Progenitor cell of endocrine pancreas (in vitro differentiated cells): ENCODE results near the genes BIVM and DAOA.

- PRO-cap = no peak
Measured at GRCh38 chr13:99925990-99927138, 45.2 kb downstream of the ZIC5 start.

GRCh38 chr13:99972496-99972769, 866 bp upstream of the ZIC5 start:
- PRO-cap = no peak

DNA sequence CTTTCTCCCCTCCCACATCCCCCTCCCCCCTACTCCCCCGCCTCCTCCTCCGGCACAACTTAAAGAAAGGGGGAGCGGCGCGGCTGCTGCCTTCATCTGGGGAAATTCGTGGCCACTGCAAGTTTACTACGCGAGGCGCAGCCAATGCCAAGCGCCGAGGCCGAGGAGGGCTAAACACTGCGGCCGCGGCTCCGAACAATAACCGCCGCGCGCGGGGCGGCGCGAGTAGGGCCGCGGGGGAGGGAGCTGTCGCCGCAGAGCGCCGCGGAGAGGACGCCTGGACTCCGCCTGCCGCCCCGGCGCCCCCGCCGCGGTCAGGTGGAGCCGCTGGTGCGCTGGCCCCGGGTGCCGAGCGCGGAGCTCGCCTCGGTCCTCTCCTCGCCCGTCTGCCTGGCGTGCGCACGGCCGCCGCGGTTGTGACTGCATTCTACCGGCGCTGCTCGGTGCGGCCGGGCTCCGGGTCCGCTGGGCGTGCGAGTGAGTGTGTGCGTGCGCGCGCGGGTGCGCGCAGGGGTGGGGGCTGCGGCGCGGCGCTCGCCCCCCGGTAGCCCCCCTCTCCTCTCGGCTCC, 388 bp upstream of the ZIC2 start:
- PRO-cap = unidirectional peak, minus-strand start at position 418 of the sequence

DNA sequence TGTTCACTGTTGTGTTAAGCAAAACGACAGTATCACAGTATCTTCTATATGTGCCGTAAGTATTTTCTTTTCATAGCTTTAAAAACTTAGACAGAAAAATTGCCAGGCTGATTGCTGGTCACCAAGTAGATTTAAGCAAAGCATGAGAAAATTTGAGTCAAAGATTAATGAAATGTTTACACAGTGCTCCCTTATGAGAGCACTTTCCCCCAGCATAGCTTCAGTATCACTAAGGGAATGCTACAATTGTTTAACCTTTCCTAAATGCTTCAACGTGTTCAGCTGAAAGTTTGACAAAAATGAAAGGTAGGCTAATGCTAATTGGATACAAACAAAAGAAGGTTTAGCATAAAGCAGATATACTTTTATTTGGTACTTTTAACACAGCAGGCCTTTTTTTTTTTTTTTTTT, 23.3 kb downstream of the PCCA start:
- PRO-cap = no peak

- PRO-cap = bidirectional peak, plus-strand start at chr13:100673662, minus-strand start at chr13:100673543
Measured at GRCh38 chr13:100673150-100673753, 1.3 kb downstream of the TMTC4 start.

- PRO-cap = no peak
Measured at GRCh38 chr13:101740018-101740217, 176.8 kb downstream of the FGF14 start.

DNA sequence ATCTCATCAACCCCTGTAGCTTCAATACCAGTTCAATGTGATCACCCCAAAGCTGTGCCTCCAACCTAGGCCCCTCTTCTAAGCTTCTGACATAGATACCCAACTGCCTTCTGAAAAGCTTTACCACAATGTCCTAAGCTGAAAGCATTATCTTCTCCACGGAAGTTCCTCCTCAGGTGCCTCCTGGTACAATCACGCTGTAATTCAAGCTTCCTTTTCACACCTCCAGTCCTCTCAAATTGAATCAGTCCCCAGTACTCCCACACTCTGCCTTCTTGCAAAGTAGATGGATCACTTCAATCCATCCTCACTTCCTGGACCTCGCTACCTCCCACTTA, 243.5 kb upstream of the TPP2 start:
- PRO-cap = no peak

DNA sequence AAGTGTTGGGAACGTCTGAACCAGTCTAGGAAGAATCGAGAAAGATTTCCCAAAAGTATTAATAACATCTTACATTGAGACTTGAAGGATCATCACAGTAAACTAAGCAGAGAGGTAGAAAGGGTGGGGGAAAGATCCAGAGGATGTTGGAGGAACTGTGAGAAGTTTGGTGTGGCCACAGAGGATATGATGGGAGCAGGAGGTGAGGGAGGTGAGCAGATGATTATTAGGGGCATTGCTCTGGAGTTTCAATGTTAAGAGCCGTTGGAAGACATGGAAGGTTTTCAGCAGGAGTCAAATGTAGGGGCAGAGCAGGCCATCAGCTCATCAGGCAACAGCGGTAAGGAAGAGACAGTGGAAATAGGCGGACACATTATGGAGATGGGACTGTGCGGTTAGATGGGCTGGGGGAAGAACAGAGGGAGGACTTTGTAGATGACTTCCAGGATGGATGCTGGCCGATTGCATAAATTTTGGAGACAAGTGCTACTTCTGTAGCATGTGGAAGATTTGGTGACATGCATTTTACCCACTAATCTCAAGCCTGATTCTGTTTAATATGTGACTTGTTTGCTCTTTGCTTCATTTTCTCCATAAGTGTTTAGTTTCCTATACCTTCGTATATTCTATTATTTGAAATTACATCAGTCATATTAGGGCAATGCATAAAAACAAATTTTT, 24.7 kb downstream of the TPP2 start:
- PRO-cap = no peak

GRCh38 chr13:102798851-102799581, at the start of gene BIVM:
TSS of gene BIVM (plus strand) at chr13:102799119.
- PRO-cap = bidirectional peak, plus-strand start at chr13:102799119, minus-strand start at chr13:102798941

DNA sequence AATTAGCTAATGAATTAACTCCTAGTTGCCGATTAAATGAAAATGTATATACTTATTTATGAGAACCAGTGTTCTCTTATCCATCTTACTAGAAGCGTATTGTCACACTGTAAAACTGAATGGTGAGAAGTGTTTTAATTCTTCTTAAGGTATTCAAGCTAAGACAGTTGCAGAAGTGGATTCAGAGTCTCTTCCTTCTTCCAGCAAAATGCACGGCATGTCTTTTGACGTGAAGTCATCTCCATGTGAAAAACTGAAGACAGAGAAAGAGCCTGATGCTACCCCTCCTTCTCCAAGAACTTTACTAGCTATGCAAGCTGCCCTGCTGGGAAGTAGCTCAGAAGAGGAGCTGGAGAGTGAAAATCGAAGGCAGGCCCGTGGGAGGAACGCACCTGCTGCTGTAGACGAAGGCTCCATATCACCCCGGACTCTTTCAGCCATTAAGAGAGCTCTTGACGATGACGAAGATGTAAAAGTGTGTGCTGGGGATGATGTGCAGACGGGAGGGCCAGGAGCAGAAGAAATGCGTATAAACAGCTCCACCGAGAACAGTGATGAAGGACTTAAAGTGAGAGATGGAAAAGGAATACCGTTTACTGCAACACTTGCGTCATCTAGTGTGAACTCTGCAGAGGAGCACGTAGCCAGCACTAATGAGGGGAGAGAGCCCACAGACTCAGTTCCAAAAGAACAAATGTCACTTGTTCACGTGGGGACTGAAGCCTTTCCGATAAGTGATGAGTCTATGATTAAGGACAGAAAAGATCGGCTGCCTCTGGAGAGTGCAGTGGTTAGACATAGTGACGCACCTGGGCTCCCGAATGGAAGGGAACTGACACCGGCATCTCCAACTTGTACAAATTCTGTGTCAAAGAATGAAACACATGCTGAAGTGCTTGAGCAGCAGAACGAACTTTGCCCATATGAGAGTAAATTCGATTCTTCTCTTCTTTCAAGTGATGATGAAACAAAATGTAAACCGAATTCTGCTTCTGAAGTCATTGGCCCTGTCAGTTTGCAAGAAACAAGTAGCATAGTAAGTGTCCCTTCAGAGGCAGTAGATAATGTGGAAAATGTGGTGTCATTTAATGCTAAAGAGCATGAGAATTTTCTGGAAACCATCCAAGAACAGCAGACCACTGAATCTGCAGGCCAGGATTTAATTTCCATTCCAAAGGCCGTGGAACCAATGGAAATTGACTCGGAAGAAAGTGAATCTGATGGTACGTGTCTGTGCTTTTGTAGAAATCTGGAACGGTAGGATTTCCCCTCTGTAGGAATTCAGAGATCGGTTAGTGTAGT, 16.5 kb downstream of the ERCC5 start:
- PRO-cap = no peak

GRCh38 chr13:103731076-103731350, 664.8 kb upstream of the SLC10A2 start:
- PRO-cap = no peak

DNA sequence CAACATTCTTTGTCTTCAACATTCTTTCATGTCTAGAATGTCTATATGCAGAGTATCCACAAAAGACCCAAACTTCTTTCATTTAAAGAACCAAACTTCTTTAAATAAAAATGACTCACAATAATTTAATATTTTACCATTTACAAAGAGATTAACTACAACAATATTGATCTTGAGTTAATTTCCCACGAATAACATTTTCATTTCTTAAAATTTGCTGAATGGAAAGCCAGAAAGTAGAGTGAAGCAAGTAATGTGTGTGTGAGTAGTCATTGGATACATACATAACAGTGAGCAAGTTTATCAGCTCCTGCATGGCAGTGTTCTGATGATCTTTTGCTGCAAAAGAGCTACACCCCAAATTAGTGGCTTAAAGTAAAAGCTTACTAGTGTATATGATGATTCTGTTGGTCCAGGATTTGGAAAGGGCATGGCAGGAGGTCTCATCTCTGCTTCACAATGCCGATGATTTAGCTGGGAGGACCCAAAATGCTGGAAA, at the start of gene DAOA:
Gene DAOA, plus strand, starts transcription at position 246 of the 499 bp plus-strand sequence.
- PRO-cap = no peak

GRCh38 chr13:105814208-105814532, 348.3 kb downstream of the DAOA start:
- PRO-cap = no peak

DNA sequence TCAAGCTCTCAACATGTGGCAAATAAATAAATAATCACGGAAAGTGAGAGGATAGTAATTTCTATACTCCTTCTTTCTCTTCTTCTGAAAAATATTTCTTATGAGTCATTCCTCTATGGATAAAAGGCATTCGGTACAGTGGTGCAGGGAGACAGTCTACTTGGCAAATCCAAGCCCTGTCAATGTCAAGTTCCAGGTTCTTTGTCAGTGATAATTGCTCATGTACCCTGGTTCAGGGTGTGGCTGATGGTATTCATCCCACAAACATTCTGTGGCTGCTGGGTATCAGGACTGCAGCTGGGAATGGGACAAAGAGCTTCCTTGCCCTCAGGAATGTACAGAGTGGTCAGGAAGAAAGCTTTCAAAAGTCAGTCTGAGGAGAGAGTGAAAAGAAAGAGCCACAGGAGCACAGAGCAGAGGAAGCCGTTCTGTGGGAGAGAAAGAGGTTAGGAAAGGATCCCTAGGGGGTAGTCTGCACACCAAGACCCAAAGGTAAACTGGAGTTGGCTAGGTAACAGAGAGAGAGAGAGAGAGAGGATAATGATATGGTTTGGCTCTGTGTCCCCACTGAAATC, 384.1 kb downstream of the EFNB2 start:
- PRO-cap = no peak

DNA sequence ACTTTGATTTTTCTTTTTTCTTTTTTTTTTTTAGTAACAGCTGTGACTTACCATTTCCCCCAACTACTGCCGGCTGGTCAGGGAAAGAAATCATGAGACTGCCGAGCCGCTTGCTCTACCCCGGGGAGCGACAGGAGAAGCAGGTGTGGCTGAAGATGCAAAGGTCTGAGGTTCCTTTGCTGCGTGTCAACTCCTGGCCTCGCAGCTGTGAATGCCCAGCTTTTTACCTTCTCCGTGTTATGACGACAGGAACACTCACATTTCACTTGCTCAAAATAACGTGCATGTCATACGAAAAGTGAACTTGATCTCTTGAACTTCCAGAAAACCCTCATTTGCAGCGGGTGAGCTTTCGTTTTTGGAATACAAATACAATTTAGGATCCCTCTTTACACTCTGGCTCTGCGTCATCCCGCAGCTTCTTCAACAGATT, 117.9 kb downstream of the EFNB2 start:
- PRO-cap = no peak

DNA sequence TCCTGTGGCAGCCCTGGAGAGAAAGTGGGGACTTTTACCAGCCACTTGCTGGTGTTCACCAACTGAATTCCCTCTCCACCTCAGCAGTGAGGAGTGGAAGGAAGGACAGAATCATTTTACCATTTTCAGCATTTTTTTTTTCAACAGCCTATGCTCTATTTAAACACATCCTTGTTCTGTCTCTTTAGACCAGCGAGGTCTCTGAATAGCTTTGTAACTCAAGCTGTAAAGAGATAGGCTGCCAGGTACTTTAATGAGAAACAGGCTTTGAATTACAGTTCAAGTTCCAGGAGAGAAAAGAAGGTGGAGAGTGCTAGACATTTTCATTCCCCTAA, 38.9 kb downstream of the EFNB2 start:
- PRO-cap = no peak

DNA sequence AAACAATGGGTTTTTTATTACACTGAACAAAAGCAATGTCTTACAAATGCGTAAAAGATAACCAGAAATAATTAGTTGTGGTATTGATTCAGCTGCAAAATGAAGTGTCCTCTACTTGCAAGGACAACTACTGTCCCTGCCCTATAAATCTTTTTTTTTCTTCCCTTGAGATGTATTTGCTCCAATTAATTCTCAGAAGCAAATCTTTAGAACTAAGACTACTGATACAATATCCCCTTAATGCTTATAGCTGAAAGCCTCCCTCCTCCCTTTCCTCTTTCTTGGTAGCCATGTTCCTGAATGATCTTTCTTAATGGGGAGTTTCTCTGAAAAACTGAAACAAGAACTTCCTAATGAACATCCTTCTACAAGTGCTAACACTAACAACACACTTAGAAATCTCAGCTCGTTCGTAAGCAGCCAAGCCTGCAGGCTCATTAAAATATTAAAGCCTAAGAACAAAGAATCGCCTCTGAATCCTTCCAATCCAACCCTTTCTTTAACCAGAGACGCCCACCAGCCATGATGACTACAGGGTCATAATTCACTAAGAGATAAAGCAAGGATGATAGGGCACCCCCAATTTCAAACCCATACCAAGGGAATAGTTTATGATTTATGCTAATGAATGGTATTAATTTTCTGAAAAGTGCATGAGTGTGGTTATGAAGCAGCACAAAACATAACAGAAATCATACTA, 22.0 kb downstream of the EFNB2 start:
- PRO-cap = no peak

GRCh38 chr13:106556932-106558024, 10.7 kb downstream of the ARGLU1 start:
- PRO-cap = no peak

DNA sequence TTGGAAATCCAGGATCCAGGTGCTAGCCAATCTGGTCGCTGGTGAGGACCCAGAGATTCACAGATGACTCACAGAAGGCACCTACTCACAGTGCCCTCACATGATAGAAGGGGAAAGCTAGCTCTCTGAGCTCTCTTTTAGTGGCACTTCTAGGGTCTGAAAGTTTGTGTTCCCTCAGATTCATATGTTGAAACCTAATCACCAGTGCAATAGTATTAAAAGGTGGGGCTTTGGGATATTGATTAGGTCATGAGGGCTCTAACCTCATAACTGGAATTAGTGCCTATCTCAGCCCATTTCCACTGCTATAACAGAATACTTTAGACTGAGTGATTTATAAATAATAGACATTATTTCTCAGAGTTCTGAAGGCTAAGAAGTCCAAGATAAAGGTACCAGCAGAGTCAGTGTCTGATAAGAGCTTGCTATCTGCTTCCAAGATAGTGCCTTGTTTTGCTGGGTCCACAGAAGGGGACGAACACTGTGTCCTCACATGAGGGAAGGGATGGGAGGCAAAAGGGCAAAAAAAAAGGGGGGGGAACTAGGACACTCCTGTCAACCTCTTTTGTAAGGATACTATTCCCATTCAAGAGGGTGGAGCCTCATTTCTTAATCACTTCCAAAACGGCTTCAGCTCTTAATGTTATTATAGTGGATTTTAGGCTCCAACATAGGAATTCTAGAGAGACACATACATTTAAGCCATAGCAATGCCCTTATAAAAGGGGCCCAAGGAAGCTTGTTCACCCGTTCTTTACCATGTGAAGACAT, 1.7 kb upstream of the ARGLU1 start:
- PRO-cap = no peak

DNA sequence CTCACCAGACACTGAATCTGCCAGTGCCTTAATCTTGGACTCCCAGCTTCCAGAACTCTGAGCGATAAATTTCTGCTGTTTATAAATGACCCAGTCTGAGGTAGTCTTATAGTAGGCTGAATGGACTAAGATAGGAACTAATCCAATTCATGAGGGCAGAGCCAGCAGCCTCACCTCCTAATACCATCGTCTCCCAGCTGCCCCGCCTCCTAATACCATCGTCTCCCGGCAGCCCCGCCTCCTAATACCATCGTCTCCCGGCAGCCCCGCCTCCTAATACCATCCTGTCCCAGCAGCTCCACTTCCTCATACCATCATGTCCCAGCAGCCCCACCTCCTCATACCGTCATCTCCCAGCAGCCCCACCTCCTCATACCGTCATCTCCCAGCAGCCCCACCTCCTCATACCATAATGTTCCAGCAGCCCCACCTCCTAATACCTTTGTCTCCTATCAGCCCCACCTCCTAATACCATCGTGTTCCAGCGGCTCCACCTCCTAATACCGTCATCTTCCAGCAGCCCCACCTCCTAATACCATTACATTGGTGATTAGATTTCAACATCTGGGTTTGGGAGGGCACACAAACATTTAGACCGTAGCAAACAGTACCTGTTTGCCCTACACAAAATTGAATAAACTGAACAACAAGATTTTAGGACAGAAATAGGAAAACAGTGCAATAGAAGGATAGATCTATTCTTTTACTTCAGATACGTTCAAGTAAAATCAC, 2.5 kb upstream of the ARGLU1 start:
- PRO-cap = no peak